Jejunum (tissue), 1 donor: ENCODE measurements around the genes KCNIP3 and ADRA2B.

DNA sequence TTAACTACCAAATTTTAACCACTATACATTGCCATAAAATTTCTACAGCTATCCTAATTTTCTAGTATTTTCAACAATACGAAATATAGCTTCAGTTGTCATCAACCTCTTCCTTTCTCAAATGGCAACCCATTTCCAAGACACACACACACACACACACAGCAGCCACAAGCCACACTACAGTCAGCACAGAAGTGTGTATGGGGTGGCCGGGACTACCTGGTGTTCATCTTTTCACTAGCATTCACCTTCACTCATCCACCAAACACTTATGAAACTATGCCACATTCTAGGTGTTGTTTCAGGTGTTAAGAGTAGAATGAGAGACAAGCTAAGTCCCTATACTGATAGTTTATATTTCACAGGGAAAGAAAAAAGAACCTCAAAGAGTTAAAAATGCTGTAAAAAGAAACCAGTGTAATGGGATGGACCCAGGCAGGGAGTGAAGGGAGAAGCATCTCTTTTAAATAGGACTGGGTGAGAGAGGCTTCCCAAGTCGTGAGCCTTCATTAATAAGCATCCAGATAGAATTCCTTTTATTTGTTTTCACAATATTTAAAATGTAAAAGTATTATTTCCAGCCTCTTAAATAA, 40.1 kb downstream of the TEX37 start:
- PRO-cap = no peak

DNA sequence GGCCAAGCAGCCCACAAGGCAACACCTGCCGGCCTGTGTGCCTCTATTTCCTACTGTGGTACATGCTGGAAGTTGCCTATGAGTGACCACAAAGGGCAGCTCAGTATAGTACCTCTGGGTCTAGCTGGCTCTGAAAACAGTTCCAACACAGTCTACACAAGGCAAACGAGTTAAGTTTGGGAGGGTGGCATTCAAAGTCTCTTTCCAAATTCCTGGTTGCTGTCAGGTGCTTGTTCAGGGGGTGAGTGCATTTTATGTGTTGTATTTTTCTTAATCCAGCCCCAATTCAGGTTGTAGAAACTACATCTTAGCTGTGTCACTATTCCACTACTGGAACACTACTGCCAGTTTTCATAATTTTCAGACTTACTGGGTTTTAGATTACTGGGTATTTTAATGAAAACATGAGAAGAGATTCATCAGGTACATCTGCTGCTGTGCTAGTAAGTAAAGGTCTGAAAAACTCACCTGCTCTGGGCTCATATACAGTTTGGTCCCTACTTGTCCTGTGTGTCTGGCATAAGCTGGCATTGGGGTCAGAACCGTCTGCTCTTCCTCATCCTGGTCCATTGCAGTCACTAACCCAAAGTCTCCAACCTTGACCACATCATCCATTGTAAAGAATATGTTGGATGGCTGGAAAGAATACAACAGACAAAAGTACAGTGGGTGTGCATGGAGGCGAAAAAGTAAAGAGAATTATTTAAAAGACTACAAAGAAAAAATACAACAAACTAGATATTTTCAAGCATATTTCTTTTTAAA, 46.1 kb downstream of the TEX37 start:
- PRO-cap = no peak

DNA sequence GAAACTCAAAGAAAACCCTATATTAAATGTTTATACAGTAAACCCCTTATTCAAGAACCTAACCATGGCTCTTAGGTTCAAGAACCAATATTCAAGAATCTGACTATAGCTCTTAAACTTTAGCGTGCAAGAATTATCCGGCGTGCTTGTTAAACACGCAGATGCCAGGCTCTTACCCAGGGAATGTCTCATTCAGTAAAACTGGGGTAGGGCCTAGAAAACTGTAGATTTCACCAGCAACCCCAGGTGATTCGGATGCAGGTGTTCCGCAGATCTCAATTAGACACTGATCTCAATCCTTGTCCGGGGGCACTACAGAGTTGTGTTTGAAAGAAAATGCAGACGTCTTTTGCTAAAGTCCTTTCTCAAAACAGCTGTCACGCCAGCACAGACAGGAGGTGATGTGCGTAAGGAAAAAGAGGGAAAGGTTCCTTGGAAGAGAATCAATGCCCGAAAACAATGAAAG, 1.0 kb downstream of the EIF2AK3 start:
- PRO-cap = no peak

DNA sequence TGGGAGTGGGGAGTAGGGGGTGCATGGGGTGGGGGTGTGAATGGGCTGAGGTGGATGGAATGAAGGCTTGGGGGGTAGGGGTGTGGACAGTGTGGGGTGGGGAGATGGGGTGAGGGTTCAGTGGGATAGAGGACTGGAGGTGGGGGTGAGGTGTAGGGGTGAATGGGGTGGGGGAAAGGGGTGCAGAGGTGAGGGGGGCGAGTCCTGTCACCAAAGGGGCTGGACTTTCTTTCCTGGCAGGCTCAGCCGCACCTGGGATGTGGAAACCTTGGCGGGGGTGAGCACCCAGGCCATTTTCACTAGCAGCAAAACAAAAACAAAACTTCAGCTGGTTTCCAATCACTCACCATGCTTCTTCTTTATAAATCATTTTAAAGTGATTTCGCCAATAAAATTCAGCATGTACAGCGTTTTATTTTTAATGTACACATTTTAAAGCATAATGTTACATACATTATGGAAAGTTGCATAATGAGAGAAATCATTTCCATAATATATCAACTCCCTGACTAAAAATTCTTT, 75.0 kb downstream of the RPIA start:
- PRO-cap = no peak

GRCh38 chr2:88896879-88897525, 205.5 kb downstream of the RPIA start:
- PRO-cap = no peak

GRCh38 chr2:89142567-89142898, 451.1 kb downstream of the RPIA start:
- PRO-cap = no peak

DNA sequence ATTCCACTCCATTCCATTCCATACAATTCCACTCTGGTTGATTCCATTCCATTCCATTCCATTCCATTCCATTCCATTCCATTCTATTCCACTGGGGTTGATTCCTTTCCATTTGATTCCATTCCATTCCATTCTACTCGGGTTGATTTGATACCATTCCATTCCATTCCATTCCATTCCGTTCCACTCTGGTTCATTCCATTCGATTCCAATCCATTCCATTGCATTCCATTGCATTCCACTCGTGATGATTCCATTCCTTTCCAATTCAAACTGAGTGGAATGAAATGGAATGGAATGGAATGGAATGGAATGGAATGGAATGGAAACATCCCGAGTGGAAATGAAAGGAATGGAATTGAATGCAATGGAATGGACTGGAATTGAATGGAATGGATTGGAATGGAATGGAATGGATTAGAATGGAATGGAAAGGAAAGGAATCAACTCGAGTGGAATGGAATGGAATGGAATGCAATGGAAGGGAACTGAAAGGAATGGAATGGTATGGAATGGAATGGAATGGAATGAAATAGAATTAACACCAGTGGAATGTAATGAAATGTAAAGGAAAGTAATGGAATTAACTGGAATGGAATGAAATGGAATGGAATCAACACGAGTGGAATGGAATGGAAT, 1143.6 kb downstream of the RPIA start:
- PRO-cap = no peak

DNA sequence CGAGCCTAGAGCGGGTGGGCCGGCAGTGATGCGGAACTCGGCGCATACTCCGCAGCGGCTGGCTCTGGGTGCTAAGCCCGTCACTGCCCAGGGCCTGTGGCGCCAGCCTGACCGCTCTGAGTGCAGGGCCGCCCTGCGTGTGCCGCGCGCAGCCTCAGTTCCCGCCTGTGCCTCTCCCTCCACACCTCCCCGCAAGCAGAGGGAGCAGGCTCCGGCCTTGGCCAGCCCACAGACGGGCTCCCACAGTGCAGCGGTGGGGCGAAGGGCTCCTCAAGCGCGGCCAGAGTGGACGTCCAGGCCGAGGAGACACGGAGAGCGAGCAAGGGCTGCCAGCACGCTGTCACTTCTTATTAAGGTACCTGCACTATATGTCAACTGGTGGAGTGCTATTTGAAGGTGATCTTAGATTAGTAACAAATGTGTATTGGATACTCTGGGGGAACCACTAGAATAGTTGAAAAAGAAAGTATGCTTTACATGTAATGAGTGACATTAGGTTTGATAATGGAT, 35.3 kb downstream of the AQP7B start:
- PRO-cap = no peak

- PRO-cap = no peak
Measured at GRCh38 chr2:95025885-95026784, 627 bp downstream of the MAL start.

DNA sequence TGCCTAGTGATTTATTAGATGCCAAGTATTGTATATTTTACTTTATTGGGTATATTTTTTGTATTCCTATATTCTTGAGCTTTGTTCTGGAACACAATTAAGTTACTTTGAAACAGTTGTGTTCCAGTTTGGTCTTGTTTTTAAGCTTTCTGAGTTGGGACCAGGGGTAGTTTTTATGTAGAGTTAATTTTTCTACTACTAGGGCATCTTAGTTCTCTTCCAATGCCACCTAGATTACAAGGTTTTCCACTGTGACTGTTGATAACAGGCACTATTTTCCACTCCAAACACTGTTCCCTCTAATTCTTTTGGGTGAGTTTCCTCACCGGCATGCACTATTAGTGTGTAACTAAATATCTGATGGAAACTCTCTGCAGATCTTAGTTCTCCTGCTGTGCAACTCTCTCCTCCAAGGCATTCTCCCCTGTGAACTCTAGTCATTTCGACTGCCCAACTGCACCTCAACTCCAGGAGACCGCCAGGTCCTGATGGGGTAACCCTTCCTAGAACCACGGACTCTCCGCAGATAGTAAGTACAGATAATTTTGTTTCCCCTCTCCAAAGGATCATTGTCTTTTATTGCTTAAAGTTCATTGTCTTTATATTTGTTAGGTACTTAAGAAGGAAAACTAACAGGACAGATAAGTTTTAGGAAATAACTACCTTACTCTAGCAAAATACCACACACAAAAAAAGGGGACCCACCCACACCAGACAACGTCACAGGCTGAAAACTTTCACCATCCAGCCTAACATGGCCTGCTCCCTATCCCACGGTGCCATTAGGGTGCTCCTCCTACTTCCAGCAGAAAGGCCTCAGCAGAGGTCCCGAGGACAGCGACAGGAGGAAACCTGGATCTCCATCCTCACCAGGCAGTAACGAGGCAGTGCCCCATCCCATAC, 36.5 kb downstream of the MRPS5 start:
- PRO-cap = no peak

- PRO-cap = no peak
Measured at GRCh38 chr2:95296675-95297616, at the start of gene KCNIP3. KCNIP3 (plus strand) TSS chr2:95297347.

- PRO-cap = bidirectional peak, plus-strand start at chr2:96116634, minus-strand start at chr2:96116557; unidirectional peak, minus-strand start at chr2:96117122
Measured at GRCh38 chr2:96116202-96117377, at the start of gene ADRA2B. ADRA2B (minus strand) TSS chr2:96116571.

GRCh38 chr2:96131267-96131940, 6.9 kb downstream of the ASTL start:
- PRO-cap = no peak

DNA sequence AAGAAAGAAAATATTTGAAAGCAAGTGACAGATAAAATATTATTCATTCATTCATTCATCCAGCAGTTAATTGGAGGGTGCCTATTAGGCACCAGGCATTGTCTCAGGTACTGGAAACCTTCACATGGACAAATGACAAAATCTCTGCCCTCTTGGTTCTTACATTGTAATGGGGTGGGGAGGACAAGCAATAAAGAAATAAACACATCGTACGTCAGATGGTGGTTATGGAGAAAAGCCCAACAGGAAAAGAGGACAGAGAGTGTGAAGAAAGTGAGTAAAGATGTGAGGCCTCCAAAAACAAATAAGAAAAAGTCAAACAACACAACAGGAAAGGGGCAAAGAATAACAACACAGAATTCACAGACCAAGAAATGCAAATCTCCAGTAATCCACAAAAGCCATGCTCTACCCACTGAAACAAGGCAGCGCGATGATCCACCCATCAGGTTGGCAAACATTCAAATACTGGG, 16.5 kb upstream of the DUSP2 start:
- PRO-cap = no peak

- PRO-cap = no peak
Measured at GRCh38 chr2:96188286-96188650, 20.4 kb downstream of the STARD7 start.

DNA sequence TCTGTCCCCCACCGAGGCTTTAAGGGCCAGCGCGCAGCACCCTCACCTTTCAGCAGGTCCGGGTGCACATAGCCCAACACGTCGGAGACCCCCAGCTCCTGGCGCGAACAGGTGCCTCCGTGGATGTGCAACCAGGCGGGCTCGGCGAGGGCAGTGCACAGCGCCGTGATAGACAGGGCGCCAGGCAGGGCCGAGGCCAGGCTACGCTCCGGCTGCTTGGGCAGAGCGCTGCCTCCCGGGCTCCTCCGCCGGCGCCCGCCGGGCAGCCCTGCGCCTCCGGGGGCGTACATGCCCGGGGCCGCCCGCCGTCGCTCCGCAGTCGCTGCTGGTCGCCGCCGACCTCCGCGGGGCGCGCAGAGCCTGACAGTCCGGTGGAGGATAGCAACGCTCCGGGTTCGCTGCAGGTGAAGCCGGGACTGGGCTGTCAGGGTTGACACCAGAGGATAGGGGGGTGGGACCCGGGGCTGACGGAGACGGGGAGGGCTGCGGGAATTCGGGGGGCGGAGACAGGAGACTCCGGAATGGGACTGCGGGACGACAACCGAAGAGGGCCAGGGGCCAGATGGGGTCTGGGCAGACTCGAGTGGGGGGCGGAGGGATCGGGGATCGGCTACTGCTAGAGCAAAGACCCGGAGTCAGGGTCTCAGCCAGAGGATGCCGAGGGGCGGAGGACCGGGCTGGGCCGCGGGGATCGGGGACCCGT, 554 bp downstream of the TMEM127 start:
- PRO-cap = bidirectional peak, plus-strand start at position 509 of the sequence, minus-strand start at position 418 of the sequence

GRCh38 chr2:96275239-96275507, 9.1 kb downstream of the CIAO1 start:
- PRO-cap = no peak

GRCh38 chr2:96326015-96326409, 895 bp downstream of the ITPRIPL1 start:
- PRO-cap = no peak

DNA sequence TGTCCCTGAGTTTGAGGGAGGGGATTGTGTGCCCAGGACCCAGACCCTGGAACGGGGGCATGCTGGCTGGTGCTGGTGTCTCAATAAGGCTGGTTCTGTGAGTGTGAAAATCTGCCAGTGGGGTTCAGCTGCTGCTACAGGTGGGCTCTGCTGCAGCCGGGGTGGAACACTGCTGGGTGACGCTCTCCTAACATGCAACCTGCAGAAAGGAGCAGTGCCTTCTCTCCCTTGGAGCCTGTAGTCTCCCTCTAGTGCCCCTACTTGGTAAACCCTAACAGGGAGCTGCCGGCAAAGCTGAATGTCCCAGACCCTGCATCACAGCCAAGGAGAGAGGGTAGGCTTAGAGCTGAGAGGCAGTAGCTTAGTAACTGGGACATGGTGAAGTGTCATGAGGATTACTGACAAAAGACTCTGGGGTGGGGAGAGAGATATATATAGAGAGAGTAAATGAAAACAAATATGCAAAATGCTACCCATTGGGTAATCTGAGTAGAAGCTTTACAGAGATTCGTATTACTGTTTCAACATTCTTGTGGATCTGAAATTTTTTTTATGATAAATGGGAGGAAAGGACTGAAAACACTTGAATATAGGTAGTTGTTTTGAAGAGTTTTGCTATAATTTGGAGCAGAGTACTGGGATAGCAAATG, 9.9 kb downstream of the NCAPH start:
- PRO-cap = no peak

DNA sequence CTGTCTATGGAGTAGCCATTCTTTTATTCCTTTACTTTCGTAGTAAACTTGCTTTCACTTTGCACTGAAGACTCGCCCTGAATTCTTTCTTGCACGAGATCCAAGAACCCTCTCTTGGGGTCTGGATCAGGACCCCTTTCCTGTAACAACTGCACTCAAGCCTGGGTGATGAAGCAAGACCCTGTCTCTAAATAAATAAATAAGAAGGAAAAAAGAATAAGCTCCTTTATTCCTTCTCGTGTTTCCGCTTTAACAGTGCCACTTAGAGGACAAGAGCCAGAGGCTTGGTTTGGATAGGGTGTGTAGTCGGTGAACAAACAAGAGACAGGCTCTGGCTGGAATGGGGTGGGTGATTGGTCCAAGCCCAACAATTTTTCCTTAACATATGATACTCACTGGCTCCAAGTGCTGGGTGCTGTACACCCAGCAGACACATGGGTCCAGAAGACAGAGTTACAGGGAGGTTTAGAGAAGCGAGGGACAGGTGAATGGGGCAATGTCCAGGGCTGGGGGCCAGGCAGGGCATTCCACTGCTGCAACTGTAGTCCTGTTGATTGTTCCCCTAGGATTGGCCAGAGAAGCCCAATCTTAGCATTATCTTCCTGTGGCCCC, 77.7 kb downstream of the NCAPH start:
- PRO-cap = no peak